Measurements from ENCODE around the genes SH2D6 and C2orf68.

DNA sequence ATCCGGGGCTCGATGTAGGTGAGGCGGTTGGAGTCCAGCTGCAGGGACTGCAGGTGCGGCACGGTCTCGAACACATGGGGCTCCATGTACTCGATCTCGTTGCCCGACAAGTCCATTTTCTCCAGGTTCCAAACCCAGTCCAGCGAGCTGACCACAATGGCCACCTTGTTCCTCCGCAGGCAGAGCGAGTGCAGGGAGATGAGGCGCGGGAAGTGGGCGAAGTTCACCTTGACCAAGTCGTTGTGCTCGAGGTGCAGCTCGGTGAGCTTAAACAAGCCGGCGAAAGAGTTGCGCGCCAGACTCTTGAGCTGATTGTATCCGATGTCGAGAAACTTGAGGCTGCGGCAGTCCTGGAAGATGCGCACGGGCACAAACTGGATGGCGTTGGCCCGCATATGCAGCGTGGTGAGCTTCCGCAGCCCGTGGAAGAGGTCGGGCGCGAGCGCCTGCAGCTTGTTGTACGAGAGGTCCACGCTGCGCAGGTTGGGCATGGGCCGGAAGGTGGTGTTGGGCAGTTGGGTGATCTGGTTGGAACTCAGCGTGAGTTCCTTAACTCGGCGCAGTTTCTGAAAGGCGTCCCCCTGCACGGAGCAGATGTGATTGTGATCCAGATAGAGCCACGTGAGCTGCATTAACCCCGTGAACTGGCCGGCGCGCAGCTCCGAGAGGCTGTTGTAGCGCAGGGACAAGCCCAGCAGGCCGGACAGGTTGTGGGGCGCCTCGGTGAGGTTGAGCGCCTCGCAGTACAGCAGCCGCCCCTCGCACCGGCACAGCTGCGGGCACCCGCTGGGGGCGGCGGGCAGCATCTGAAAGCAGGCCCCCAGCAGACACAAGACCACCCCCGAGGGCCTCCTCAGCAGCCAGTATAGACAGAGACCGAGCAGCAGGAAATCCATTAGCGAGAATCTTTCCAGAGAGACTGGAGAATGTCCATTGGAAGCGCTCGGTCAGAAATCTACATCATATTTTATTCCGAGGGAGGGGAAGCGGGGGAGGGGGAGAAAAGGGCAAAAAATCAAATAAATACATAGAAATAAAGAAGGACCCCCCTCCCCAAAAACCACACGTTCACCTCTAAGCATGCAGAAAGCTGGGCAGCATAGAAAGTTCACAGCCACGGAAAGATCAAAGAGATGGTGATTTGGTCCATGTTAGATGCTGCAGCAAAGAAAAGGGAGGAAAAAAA lies 1.2 kb downstream of the LRRTM1 start:
- PRO-cap = unidirectional peak, minus-strand start at position 568 of the sequence

DNA sequence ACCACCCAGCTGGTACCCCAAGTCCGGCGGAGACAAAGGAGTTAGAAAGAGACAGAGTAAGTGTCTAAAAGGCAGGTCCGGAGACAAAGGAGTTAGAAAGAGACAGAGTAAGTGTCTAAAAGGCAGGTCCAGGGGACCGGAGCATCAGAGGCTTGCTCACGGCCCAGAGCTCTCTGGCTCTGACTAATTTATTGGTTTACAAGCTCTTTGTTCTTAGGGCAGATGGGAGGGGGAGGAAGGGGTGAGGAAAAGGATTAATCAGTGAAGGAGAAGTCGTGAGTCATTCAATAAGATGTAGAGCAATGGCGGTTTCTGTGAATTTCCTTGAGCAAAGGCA lies 999.9 kb upstream of the LRRTM1 start:
- PRO-cap = unidirectional peak, minus-strand start at position 175 of the sequence

DNA sequence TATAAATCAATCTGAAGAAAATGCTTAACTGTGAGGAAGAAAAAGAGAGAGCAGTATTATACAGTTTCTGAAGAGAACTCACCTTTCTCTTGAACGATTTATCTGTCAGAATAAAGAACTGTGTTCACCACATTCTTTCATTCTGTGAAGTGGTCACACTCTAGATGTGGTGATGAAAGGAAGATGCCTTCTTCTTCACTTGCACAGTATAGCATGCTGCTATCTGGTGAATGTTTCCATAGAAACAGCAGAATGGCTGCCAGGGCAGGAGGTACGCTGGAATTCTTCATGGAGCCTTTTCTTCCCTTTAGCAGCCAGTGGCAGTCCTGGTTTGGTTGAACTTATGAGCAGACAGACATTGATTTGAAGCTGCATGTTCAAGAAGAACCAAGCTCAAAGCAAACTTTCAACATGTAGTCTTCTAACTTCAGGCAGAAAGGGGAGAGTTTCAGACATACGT lies 1157.8 kb upstream of the LRRTM1 start:
- PRO-cap = no peak

DNA sequence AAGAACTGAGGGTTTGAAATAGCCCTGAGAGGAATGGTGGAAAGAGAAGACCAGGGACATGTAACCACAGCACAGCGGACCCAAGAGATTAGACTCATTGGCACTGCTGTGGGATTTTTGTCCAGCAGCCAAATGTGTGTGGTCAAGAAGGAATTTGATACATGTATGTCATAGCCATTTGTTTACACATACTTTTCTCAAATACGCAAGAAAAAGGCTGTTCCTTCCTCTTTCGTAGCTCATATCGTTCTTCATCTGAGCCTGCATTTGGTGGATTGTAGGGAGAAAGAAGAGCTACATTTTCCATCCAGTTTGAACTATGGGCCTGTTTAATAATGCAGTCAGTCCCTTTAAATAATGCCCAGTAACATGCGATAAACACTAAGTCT lies 73.7 kb downstream of the TRABD2A start:
- PRO-cap = no peak

DNA sequence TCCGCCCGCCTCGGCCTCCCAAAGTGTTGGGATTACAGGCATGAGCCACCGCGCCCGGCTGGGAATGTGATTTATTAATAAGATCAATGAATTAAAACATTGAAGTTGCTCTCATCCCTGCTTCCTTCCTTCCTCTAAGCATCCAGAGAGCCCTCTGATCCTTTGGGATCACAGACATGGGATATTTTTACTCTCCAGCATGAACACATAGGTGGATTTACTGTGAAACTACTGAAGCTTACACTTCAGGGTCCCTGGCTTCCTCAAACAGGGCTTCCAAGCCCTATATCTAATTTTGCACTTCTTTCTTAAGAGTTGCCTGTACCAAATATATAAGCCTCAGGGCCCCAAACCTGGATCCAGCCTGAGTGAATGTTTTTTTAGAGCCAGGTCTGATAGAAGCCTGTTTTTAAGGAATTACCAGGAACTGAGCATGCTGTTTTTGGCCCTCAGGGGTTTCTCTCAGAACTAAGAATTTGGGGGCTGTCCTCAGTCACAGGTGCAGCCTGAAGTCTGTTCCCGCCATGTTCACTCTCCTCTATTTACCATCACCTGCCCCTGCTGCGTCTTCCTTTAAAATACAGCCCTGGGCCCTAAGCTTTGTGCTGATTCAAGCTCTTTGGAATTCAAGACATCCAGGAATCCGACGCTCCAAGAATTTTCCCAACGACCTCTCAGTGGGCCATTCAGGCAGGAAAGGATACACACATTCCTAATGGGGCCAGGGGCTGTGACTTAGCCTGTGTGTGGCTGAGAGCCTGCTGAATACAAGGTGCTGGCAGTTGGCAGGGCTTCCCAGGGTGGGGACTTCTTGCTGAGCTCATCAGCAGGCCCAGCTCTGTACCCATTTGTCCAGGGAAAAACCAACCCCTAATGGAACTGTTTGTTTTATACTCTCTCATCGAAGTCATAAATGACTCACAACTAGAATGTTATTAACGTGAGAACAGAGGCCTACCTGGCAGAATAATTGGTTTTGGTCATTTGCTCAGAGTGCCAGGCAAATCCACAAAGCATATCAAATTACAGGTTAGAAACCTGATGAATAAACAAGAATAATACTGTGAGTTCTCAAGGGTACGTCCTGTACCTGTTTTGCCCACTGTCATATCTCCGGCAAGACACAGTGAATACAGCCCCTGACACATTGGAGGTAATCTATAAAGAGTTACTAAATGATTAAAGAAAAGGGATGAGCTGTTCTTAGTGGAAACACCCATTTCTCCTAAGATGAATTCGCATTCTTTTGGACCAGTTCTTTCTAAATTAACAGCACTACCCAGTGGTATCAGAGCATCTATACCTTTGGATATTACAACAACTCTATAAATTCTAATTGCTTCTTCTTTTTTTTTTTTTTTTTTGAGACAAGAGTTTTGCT lies 12.8 kb upstream of the KCMF1 start:
- PRO-cap = no peak

- PRO-cap = bidirectional peak, plus-strand start at chr2:84972097, minus-strand start at chr2:84972139
Observed at GRCh38 chr2:84971836-84972459, 987 bp downstream of the KCMF1 start.

- PRO-cap = no peak
Observed at GRCh38 chr2:85162714-85163313, 29.6 kb downstream of the TCF7L1 start.

DNA sequence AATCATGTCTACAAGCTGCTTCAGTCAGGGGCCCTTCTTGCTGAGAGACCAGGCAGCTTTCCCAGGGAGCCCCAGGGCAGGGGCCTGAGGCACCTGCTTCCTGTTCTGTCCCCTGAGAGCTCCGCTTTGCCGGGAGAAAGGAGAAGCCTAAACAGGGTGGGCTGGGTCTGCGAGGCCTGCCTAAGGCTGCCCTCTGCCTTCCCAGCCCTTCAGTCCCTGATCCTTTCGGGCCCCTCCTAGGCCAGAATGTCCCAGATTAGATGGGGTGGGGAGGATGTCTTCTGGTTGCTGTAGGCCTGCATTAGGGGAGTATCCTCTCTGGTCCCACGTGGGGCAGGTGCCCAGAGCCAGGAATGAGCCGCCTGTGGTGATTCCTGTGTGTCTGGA lies 72.3 kb downstream of the TGOLN2 start:
- PRO-cap = no peak

- PRO-cap = no peak
Observed at GRCh38 chr2:85309518-85310502, 18.0 kb downstream of the TGOLN2 start.

DNA sequence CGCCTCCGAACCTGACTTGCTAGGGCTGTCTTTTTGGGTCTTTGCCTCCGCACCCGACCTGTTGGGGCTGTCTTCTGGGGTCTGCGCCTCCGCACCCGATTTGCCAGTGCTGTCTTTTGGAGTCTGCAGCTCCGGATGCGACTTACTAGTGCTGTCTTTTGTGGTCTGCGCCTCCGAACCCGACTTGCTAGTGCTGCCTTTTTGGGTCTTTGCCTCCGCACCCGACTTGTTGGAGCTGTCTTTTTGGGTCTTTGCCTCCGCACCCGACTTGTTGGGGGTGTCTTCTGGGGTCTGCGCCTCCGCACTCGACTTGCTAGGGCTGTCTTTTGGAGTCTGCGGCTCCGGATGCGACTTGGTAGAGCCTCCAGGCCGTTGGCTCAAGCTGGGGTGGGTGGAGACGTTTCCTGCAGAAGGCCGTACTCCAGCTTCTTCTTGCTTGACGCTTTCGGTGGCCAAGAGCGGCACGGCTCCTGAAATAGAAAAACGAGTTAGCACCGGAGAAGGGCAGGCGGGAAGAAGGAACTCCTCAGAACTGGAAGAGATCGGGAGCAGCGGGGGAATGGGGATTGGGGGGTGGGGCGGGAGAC lies 480 bp downstream of the TGOLN2 start:
- PRO-cap = no peak

DNA sequence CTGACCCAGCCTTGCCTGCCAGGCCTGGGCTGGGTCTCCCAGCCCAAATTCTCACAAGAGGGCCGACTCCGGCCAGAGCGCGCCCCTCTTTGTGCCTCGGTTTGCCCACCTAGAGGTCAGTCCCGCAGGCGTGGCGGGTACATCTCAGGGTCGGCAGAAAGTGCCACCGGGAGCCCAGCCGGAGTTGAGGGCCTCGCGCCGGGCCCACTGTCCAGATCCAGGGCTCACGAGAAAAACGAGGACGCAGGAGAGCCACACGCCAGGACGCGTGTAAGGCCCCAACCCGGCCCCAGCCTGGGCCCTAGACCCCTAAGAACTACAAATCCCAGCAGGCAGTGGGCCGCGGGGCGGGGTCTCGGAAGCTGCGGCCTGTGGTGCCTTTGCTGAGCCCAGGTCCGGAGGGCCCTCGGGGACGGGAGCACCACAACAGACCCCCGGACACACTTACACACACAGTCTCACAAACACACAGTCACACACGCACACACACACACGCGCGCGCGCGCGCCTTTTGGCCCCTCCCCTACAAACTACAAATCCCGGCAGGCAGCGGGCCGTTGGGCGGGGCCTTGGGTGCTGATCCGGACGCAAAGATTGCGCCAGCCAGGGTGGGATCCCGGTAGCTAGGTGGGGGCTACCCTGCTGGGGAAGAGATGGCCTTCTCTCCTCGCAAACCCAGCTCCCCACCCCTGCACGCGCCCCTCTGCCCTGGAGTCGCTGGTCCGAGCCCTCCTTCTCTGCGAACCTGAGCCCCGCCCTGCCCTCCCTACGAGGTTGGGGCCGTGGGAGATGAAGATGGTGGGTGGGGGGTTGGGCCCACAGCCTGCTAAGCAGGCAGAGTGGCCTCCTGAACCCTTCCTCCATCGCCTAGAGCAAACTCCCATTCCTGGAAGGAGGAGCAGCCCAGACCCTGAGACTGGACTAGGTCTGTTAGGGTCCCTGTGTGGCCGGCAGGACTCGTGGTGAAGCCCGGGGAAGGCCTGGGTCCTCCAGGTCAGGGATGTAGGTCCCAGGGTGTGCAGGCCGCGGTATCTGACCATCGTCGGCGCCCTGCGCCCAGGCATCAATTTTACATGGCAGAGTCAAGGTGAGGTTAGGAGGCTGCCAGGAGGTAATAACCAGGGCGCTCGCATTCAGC lies at the start of gene SH2D6:
Gene SH2D6 (plus strand): TSS at position 557 of the 1,138 bp plus-strand sequence.
- PRO-cap = bidirectional peak, plus-strand start at position 557 of the sequence, minus-strand start at position 296 of the sequence

- PRO-cap = no peak
Observed at GRCh38 chr2:85457988-85458644, 39.6 kb downstream of the SH2D6 start.

GRCh38 chr2:85482341-85482783 lies 56.6 kb upstream of the MAT2A start:
- PRO-cap = no peak

DNA sequence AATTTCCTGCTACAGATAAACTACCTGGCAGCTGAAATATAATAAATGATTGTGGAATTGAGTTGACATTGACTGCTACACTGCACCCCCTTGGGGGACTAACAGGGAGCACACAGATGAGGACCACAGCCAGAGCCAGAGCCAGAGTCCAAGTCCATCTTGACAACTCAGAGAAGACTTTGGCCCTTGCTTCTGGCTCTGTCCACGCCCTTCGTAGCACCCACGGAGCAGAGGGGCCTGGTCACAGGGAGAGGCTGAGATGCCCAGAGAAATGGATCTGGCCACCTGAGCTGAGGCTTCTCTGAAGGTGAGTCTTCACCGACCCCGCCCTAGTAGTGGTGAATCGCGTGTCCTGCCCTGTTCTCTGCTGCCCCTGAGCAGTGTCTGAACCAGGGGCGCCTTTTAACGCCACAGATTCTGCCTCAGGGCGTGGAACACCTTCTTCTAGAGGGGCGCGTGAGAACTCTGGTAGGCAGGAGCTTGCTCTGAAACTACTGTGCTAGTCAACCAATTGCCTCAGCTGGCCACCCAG lies 35.7 kb upstream of the MAT2A start:
- PRO-cap = no peak

GRCh38 chr2:85541831-85542546 lies 3.0 kb downstream of the MAT2A start:
- PRO-cap = no peak

DNA sequence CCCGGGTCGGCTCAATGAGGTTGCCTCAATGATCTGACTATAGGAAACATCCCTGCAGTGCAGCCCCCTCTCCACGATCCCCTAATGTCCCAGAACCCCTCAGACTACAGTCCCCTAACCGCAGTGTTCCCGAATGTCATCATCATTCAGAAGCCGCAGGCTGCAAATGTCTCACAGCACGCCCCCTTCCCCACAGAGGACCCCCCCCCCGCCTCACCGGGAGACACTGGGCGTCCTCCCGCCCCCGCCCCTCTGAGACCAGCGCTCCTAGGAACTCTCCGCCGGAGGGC lies 268 bp downstream of the GGCX start:
- PRO-cap = no peak

DNA sequence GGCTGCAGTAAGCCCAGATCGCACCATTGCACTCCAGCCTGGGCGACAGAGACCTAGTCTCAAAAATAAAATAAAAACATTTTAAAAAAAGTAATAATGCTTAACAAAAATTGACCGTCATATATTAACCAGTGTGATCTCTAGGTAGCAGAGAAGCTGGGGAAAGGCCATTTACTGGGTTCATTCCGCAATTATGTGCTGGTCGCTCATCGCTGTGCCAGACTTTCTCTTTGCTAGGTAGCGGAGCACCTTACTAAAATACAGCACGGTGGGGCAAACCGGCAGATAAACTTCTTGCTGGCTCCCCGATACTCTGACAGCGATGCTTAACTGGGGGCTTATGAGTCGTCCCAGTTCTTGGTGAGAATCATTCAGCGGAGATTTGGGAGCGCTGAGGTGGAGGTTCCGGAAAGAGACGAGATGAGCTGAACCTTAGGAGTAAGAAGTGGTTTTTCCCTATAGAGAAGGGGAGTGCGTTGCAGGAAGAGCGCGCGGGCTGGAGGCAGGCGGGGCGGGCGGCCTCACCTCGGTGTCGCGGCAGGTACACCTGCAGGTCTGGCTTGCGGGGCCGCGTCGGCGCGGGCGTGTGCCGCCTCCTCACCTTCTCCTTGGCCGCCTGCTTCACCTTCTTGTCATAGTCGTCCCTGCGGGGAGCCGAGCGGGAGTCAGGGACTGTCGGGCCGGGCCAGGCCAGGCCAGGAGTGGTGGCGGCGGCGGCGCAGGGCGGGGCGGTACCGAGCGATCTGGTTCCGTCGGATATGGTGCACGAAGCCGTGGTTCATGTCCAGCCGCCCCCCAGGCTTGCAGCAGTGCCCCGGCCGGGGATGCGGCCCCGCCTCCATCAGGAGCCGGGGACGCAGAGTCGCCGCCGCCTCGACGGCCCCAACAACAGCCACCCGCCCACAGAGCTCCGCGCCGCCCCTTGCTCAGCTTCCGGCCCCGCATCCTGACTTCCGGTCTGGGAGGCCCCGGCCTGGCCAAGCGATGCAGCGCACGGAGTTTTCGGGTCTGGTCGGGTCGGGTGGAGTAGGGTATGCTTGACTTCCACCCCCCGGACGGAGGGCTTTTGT lies at the start of gene C2orf68:
Gene C2orf68 (minus strand): TSS at position 924 of the 1,070 bp plus-strand sequence.
- PRO-cap = unidirectional peak, plus-strand start at position 471 of the sequence; bidirectional peak, plus-strand start at position 552 of the sequence, minus-strand start at position 536 of the sequence; bidirectional peak, plus-strand start at position 963 of the sequence, minus-strand start at position 924 of the sequence

DNA sequence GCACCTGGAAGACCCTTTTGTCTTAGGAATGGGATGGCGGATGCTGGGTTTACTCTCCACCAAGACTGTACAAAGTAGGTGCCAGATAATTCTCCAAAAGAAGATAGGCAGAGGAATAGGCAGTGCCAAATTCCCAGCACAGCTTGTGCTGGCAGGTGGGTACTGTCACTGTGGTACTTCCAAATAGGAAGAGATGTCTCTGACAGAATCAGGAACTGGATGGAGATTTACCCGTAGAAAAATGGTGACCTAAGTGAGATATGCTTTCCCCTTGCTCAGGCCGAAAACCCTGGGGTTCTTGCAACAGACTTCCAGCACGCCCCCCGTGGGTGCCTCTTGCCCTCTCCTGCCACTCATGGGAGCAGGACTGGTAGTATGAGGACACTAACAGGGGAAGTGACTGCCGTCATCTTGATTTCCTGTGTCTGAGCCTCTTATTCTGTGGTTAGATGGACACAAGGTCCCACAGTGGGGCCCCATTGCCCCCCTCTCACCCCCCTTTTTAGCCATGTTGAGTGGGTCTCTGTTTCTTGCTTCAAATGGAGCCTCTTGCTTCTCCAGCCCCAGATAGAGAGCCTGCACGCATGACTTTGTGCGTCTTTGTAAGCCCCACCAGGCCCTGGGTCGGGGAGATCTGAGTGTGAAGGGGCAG lies 12.4 kb downstream of the GNLY start:
- PRO-cap = no peak

DNA sequence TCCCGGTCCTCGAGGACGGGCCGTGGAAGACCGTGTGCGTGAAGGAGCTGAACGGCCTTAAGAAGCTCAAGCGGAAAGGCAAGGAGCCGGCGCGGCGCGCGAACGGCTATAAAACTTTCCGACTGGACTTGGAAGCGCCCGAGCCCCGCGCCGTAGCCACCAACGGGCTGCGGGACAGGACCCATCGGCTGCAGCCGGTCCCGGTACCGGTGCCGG lies 317 bp downstream of the ATOH8 start:
- PRO-cap = no peak

GRCh38 chr2:85776975-85778169 lies 23.6 kb downstream of the ATOH8 start:
- PRO-cap = no peak

Measured in rectum (tissue), 1 donor.